Measurements from ENCODE around the gene A4GALT.

- RAMPAGE, long total RNA, result no peak
- RRBS, result no CpG with 5 or more reads among the region's 7 CpGs
Observed at GRCh38 chr22:41597866-41598428, 8.3 kb upstream of the PMM1 start.

GRCh38 chr22:41613389-41613981 lies 7.4 kb downstream of the DESI1 start:
- RAMPAGE, long total RNA, result no peak
- RRBS, result no CpG with 5 or more reads among the region's 3 CpGs

DNA sequence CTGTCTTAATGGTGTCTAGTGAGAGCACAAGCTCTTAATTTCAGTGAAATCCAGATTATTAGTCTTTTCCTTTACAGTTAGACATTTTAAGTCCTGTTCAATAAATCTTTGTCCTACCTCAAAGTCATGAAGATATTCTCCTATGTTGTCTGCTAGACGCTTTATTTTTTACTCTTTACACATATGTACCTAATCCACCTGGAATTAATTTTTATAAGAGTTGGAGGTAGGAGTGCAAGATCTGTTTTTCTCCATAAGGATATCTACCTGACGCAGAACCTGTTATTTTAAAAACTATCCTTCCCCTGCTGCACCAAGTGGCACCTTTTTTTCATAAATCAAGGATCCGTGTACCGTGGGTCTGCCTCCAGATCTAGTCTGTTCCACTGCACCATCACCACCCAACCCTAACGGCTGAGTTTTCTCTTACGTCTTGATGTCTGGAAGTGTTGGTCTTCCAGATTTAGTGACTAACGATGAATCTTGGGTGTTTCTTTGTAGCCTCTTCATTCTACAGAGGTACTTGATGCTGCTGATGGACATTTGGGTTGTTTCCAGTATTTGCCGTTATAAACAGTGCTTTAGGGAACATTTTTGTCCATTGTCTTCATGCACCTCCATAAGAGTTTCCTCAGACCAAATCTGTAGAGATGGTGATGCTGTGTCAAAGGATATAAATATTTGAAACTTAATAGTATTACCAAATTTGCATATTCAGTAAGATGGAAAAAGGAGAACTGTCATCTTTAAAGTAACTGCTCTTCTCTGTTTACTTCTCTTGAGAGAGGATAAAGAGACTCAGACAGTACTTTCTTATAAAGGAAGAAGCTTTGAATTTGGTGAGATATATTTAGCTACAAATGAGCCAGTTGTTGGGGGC lies 26.5 kb downstream of the SHISA8 start:
- RAMPAGE, long total RNA, result no peak
- RRBS, result no CpG with 5 or more reads among the region's 8 CpGs

DNA sequence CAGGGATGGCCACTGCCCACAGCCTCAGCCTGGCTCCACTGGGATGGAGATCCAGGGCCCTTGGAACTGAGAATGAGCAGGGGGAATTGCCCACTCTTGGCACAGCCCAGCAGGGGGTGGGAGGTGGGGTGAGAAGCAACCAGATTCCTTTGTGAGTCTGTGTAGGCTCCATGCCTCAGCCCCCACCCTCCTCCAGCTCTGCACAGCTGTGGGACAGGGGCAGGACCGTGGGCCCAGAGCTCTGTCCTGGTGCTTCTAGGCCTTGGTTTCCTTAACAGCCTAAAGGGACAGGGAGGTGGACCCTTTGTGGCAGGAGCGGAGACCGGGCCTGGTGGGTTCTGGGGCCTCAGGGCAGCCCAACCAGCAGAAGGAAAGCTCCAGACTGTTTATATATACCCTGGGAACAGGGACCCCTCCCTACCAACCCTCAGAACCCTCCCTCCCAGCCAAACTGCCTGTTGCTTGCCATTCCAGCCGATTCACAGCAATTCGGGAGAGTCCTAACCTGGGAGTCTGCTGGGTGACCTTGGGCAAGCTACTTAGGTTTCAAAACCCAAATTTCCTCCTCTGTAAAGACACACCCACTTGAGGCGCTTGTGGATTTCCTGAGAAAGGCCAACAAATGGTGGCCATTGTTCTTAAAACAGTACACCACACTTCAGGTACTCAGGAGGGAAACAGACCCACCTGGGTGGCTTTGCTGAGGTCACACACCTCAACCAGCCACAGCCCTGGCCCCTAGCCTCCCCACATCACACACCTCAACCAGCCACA lies 6.6 kb downstream of the SHISA8 start:
- RAMPAGE, long total RNA, result no peak
- RRBS, result no CpG with 5 or more reads among the region's 6 CpGs

- RAMPAGE, long total RNA, result no peak
- RRBS, result no CpG with 5 or more reads among the region's 18 CpGs
Observed at GRCh38 chr22:41931527-41932512, 5.2 kb upstream of the TNFRSF13C start.

DNA sequence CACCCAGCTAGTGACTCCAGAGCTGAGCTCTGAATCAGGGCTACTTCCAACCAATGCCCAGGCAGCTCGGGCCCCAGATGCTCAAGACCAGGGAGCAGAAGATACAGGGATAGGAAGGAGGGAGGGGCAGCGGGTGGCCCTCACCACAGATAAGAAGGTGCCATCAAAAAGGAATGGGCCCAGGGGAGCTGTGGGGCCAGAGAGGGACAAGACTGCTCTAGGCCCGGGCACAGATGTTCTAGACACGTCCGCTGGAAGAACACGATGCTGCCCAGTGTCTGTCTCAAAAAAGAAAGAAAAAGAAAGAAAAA lies 7.5 kb downstream of the CENPM start:
- RAMPAGE, long total RNA, result no peak
- RRBS, result no CpG with 5 or more reads among the region's 6 CpGs

- RAMPAGE, long total RNA, result no peak
- RRBS, result no CpG with 5 or more reads among the region's 34 CpGs
Observed at GRCh38 chr22:41977126-41977793, 8.0 kb downstream of the SEPTIN3 start.

DNA sequence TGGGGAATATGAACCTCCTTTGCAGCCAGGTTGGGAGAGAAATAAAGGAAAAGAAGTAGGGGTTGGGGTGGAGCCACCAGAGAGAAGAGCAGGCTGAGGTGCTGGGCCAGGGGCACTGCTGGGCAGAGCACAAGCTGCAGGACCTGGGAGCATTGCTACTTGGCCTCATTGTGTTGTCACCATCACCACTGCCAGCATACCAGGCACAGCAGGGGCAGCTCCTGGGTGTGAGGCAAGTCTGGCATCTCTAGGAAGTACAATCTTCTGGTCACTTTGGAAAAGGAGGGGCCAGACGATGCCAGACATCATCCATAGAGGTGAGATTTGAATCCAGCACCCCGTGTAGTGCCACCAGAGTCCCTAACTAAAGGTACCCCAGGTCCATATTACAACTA lies 11.2 kb downstream of the NAGA start:
- RAMPAGE, long total RNA, result no peak
- RRBS, result no CpG with 5 or more reads among the region's 2 CpGs

DNA sequence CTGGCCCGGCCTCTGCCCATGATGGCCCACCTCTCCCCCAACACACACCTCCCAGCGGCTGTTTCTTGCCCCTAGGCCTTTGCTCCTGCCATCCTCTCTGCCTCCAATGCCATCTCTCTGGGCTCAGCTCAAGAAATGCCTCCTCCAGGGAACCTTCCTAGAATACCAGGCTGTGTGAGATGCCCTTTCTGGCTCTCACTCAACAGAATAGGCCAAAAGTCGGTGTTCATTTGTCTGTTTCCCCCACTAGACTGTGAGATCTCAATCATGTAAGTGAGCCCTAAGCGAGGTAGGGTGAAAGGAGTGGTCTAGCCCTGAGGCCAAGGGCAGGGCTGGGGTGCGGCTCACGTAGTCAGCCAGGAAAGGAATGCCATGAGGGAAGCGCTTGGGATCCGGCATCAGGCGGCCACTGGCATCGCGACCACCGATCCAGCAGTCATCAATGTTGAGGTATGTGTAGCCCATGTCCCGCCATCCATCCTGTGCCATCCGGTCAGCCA lies 3.1 kb downstream of the NAGA start:
- RAMPAGE, long total RNA, result no peak
- RRBS, result 100% methylated on average over 2 of the region's 14 CpGs

DNA sequence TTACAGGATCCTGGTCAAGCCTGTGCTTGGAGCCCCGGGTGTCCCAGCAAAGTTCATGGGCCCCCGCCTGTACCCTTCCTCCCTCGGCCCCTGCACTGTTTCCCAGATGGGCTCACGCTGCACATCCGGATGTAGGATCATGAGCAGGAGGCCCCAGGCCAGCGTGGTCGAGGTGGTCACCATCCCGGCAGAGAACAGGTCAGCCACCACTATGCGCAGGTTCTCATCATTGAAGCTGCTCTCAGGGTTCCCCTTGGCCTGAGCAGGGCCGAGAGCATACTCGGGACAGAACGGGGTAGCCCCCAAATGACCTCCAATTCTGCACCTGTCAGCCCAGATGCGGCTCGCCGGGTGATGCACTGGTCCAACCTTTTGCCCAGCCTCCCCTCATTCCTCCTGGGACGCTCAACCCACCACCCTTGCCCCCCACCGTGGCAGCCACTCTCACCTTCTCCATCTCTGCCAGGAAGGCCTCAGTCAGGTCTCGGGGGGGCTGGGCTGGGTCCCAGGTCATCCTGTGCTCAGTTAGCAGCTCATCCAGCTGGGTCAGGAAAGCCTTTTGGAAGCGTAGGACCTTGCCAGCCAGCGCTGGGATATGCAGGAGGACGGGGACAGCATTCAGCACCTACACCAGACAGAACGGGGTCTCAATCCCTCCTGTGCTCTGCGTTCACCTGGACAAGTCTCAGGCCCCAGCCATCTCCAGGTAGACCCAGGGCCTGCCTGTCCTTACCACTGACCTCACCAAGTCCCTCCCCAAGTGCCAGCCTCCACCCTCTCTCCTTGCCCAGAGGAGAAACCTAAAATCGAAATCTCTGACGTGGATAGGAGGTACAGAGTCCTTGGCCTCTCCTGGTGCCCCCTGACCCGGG lies 2.6 kb downstream of the CYP2D6 start:
- RAMPAGE, long total RNA, result no peak
- RRBS, result 89% methylated on average over 4 of the region's 26 CpGs

- RAMPAGE, long total RNA, result no peak
- RRBS, result no CpG with 5 or more reads among the region's 8 CpGs
Observed at GRCh38 chr22:42304095-42304503, 33.6 kb upstream of the TCF20 start.

DNA sequence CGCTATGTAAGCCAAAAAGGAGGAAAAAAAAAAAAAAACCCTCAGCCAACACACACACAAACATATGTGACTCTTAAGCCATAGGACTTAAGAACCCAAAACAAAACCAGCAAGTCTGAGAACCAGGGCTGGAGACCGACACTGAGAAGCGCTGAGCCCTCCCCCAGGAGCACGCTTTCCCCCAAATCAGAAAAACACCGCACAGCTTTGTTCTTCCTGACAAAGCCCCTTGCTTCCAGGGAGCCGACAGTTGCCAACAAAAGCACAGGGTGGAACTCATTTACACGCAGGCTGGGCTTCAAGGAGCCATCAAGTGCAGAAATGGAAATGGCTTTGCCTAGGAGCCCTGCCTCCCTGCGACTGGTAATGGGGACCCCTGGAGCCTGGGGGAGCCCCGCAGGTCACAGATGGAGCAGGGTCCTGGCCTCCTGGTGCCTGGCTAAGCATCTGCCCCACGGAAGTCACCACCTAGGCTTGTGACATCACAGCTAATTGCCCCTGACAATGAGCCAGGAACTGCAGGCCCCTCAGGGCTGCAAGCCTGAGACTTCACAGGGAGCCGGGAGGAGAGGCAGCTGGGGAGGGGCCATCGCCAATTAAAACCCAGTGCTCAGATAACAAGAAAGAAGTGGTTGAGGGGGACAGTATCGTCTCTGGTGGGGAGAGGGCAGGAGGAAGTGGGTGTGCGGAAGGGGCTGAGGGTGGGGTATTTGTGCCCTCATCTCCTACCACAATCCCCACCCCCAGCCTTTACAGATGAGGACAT lies 66.9 kb downstream of the NFAM1 start:
- RAMPAGE, long total RNA, result no peak
- RRBS, result no CpG with 5 or more reads among the region's 14 CpGs

- RAMPAGE, long total RNA, result no peak
- RRBS, result no CpG with 5 or more reads among the region's 19 CpGs
Observed at GRCh38 chr22:42412609-42413526, 19.3 kb downstream of the NFAM1 start.

DNA sequence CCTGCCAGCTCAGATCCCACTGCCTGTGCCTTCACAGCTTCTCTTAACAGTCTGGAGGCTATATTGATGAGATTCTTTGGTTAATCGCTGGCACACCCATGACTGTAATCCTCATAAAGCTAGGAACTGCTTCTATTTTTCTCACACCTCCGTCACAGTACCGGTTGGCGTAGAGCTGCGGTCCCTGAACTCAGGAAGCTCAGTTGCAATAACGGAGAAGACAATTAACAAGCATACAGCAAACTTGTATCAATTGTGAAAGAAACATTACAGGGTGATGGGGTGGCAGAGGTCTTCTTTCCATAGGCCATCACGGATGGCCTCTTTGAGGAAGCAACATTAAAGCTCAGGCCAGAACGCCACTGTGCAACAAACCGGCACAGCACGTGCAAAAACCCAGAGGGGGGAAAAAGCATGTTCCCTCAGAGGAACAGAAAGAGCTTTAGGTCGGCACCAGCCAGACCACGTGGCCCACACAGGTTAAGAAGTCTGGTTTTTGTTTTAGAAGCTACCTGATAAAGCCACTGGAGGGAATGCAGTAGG lies 854 bp downstream of the RRP7A start:
- RAMPAGE, long total RNA, result no peak
- RRBS, result no CpG with 5 or more reads among the region's 12 CpGs

DNA sequence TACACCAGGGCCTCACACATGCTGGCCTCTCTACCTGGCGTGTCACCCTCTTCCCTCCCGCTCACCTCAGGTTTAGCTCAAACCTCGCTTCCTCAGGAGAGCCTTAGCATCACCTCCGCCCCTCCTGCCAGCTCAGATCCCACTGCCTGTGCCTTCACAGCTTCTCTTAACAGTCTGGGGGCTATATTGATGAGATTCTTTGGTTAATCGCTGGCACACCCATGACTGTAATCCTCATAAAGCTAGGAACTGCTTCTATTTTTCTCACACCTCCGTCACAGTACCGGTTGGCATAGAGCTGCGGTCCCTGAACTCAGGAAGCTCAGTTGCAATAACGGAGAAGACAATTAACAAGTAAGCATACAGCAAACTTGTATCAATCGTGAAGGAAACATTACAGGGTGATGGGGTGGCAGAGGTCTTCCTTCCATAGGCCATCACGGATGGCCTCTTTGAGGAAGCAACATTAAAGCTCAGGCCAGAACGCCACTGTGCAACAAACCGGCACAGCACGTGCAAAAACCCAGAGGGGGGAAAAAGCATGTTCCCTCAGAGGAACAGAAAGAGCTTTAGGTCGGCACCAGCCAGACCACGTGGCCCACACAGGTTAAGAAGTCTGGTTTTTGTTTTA lies 27.1 kb downstream of the SERHL2 start:
- RAMPAGE, long total RNA, result no peak
- RRBS, result no CpG with 5 or more reads among the region's 16 CpGs

DNA sequence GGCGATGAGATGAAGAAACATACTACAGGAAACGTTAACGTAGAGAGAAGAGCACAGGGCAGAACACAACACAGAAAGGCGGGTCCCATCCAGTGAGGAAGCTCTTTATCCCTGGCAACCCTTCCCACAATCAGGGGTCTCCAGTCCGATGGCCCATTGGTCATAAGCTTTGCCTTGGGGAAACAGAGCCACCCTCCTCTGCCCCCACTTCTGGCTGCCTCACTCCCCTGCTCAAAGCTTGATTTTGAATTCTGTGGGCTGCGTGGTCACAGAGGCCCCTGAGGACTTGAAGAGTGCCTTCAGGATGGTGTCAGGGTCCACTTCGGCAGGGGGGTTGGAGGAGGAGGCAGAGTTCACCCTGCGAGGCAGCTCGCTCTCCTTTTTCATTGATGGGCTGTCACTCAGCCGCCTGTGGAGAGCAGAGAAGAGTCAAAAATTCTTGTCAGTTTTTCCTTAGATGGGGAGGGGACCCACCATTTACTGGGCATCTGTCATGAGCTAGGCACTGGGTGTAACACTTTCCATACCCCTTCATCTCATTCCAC lies 29.1 kb downstream of the POLDIP3 start:
- RAMPAGE, long total RNA, result no peak
- RRBS, result no CpG with 5 or more reads among the region's 10 CpGs

- RAMPAGE, long total RNA, result no peak
- RRBS, result no CpG with 5 or more reads among the region's 12 CpGs
Observed at GRCh38 chr22:42671291-42671704, 22.1 kb upstream of the CYB5R3 start.

DNA sequence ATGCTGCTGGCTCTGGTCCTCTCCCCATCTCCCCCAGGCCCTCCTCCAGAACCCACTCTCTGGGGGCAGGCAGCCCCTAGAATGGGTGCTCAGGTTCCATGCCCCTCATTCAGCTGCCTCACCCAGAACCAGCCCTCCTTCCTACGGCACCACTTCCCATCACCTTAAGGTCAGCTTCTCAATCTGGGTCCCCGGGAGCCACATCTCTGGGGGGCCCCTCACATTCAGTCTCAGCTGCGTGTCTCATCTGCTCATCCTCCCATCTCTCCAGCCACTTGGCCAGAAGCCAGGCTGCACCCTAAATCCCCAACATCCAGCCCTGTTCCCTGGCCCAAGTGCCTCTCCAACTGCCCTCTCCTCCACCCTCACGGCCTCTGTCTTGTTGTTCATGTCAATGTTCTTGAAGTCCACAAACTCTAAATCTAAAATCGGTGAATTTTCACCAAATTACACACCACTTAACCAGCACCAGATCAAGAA lies 34.0 kb downstream of the A4GALT start:
- RAMPAGE, long total RNA, result no peak
- RRBS, result no CpG with 5 or more reads among the region's 5 CpGs

DNA sequence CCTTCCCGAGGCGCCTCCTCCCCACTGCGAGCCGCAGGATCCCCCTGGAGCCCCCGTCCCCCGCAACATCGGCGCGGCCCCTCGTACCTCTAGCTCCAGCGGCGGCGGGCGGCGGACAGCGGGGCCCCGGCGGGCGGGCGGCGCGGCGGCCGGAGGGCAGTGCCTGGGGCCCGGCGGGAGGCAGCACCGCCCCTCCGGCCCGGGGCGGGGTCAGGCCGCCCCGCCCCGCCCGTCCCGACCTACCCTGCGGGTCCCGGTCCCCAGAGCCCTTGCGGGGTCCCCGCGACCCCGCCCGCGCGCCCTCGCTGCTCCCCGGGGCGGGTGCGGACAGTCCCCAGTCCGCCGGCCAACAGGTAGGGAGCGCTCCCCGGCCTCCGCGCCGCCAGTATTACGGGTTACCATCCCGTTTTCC lies at the start of gene A4GALT:
Gene A4GALT, minus strand, starts transcription at position 161 of the 412 bp plus-strand sequence.
- RAMPAGE, long total RNA, result no peak
- RRBS, result 1% methylated on average over 15 of the region's 57 CpGs

GRCh38 chr22:42759204-42759703 lies 38.6 kb upstream of the A4GALT start:
- RAMPAGE, long total RNA, result no peak
- RRBS, result no CpG with 5 or more reads among the region's 24 CpGs